H7 (cell line): Measurements from ENCODE around the genes RHBDL1, LMF1, C1QTNF8, TPSD1, CCDC154 and TMEM204.

DNA sequence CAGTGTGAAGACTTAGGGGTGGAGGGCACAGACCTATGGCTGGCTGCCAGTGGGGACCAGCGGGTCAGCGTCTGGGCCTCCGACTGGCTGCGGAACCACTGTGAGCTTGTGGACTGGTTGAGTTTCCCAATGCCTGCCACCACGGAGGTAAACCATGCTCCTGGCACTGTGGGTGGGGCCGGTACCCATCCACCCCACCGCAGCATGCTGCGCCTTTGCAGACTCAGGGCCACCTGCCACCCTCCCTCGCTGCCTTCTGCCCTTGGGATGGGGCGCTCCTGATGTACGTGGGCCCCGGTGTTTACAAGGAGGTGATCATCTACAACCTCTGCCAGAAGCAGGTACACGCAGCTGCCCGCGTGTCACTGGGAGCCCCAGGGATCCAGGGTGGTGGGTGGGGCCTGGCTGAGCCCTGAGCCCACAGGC lies 1.5 kb upstream of the RHOT2 start:
- RAMPAGE, long total RNA = no peak

GRCh38 chr16:674348-675396 lies 799 bp upstream of the RHBDL1 start:
- RAMPAGE, long total RNA = no peak

GRCh38 chr16:675397-676193 lies at the start of gene RHBDL1:
TSS of gene RHBDL1 (plus strand) at chr16:675671.
- RAMPAGE, long total RNA = no peak

DNA sequence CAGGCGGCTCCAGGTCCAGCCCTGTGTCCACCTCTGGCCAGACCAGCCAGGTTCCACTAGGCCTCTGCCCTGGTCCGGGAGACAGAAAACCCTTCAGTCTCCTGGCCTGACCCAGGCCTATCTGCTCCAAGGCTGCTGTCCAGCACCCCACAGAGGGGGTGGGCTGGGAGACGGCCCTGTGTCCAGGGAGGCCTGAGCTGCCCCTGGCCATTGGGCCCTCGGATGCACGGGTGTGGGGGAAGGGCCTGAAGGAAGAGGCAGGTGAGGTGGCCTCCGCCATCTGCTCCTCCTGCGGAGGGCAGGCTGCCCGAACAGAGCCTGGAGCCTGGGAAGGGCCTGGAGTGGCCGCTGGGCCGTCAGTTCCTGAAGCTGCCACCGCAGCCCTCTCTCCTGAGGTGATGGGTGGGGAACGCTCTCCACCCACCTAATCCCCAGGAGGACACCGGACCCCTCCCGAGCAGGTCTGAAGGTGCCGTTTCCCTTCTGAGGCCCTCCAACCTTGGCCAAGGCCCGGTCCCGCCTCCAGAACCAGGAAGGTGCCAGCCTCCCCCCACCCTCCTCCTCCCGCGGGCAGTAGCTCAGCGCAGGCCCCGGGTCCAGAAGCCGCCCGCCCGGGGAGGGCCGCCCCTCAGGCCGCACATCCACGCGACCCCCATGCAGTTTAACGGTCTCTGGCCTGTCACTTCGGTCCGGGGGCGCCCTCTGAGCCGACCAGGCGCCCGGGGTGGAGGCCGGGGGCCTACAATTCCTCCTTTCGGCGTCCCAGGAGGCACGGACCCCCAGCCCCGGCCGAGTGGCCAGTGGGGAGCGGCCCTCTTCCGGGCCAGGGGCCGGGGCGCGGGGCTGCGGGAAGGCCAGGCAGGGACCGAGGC lies 892 bp downstream of the FBXL16 start:
- RAMPAGE, long total RNA = no peak

GRCh38 chr16:712648-713263 lies 2.2 kb upstream of the METRN start:
- RAMPAGE, long total RNA = no peak

GRCh38 chr16:872956-873405 lies 72.4 kb upstream of the GNG13 start:
- RAMPAGE, long total RNA = no peak

DNA sequence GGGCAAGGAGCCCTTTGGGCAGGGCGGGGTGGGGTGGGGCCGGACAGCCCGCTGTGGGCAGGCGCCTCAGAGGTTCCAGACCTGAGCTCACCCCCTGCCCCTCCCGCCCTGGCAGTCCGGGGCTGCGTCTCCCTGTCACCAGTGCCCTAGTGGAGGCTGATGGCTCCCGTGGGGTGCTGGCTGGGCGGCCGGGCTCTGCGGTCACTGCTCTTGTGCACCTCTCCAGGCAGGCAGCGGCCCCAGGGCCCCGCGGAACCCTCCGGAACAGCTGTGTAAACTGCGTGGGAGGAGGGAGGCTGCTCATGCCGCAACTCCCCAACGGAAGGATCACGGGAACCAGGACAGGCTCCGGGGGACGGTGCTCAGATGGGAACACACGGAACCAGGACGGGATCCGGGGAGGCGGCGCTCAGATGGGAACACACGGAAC lies 73.8 kb upstream of the GNG13 start:
- RAMPAGE, long total RNA = no peak

DNA sequence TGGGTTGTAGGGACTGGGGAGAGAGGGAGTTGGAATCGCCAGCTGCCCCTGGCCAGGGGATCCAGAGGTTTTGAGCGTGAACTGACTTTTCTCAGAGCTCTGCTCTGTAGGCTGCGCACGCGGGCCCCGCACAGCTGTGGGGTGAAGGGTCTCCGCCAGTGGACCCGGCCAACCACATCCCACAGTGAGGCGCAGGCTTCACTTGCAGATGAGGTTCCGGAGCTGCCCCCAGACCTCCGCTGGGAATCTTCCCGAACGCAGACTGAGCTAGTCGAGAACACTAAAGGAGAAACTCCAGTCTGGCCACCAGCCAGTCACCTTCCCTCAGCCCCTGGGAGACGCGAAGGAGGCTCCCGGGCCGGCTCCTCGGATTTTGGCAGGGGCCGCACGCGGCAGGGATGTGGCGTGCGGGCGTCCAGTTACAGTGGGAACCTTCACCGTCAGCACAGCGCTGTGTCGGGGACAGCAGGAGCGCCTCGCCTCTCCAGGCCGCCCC lies 855 bp downstream of the LMF1 start:
- RAMPAGE, long total RNA = no peak

DNA sequence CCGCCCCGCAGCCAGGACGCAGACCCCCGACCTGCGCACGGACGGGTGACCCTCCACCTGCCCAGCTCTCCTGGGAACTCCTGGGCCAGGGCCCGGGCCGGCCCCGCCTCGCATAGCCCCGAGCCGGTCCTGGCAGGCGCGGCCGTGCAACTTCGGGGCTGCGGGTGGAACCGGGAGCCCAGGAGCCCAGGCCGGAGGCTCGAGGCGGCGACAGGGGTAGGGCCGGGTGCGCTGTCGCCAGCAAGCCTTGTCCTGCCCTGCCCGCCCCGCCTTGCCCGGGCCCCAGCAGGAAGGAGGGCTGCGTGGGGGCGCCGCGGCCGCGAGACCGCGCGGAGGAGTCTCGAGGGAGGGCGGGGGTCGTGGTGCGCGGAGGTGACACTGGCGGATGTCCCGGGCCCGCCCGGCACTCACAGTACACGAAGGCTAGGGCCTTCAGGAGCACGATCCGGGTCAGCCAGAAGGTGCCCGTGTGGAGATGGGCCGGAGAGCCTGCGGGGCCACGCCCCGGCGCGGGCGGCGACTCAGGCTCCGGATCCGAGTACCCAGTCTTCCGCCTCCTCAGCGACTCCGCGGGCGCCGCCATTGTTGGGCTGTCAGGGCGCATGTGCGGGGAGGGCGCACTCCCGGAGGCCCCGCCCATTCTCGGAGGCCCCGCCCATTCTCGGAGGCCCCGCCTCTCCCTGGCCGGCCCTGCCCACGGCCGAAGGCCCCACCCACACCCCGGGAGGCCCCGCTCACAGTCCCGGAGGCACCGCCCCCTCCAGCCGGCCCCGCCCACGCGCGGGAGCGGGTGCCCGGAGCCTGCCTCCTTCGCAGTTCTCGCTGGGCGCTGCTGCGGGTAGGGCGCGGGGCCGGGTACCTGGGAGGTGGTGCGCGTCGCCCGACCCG lies at the start of gene LMF1:
Gene LMF1 (minus strand): TSS at position 608 of the 888 bp plus-strand sequence.
- RAMPAGE, long total RNA = start-site peak on the minus strand centred at position 502 of the sequence, 7 bp wide, 5 reads

- RAMPAGE, long total RNA = no peak
These were observed 6.3 kb downstream of the SOX8 start for GRCh38 chr16:987913-988253.

- RAMPAGE, long total RNA = no peak
These were observed 15.1 kb downstream of the SOX8 start for GRCh38 chr16:996568-997180.

DNA sequence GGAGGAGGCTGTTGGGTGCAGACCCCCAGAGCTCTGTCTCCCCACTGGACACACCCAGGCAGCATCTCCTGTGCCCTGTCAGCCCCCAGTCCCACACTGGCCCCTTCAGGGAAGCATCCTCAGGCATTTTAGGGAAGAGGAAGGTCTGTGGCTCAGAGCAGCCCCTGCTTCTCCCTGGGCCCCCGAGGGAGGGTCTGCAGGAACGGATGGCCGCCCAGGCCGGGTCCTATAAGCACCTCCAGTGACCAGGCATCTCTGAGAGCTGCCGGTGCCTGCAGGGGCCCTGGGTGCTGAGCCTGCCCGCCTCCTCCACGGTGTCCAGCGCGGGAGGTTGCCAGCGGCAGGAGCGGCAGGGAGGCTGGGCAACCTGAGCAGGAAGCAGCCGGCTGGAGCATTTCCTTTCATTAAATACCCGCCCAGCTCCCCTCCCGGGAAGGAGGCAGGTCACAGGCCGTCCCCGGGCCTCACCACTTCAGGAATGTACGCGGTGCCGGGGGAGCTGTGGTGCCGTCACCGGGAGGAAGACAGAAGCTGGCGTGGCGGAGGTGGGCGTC lies 15.7 kb downstream of the SOX8 start:
- RAMPAGE, long total RNA = no peak

GRCh38 chr16:1096034-1096278 lies at the start of gene C1QTNF8:
TSS of gene C1QTNF8 (minus strand) at chr16:1096244.
- RAMPAGE, long total RNA = no peak

- RAMPAGE, long total RNA = no peak
These were observed 7.7 kb downstream of the CACNA1H start for GRCh38 chr16:1160645-1160929.

GRCh38 chr16:1255776-1256274 lies at the start of gene TPSD1:
TSS of gene TPSD1 (plus strand) at chr16:1256069.
- RAMPAGE, long total RNA = no peak

GRCh38 chr16:1331532-1332302 lies 1.7 kb upstream of the BAIAP3 start:
- RAMPAGE, long total RNA = no peak

GRCh38 chr16:1362165-1362924 lies 10.6 kb downstream of the GNPTG start:
- RAMPAGE, long total RNA = no peak

- RAMPAGE, long total RNA = no peak
These were observed 2.3 kb upstream of the PERCC1 start for GRCh38 chr16:1428488-1428992.

GRCh38 chr16:1443954-1444760 lies at the start of gene CCDC154:
TSS of gene CCDC154 (minus strand) at chr16:1444556.
- RAMPAGE, long total RNA = no peak

GRCh38 chr16:1533092-1533852 lies at the start of gene TMEM204:
TSS of gene TMEM204 (plus strand) at chr16:1533666.
- RAMPAGE, long total RNA = no peak